ENCODE data around the gene GCNT3.

DNA sequence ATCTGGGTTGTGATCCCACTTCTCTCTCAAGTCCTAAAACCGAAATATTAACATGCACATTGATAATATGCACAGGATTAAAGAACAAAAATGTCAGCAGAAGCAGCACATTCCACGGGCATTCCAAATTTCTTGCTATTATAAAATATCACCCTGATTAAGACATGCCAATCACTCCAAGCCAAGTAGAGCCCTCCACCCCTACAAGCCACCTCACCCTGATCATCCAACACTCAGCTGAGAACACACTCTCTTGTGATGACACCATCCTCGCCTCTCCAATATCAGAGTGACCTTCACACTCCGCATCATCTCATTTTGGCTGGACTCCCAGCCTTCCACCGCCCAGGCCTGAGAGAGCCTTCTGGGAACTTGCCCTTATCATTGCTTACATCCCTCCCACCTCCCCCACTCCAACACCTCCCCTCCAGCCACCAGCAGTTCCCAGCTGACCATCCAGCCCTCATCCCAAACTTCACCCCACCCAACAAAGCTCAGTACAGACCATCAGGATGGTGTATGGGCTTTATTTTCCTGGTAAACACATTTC is 114.8 kb downstream of the LIPC start:
- PRO-cap: no peak

- PRO-cap: no peak
These were observed 657 bp upstream of the MINDY2 start for GRCh38 chr15:58770469-58770820.

DNA sequence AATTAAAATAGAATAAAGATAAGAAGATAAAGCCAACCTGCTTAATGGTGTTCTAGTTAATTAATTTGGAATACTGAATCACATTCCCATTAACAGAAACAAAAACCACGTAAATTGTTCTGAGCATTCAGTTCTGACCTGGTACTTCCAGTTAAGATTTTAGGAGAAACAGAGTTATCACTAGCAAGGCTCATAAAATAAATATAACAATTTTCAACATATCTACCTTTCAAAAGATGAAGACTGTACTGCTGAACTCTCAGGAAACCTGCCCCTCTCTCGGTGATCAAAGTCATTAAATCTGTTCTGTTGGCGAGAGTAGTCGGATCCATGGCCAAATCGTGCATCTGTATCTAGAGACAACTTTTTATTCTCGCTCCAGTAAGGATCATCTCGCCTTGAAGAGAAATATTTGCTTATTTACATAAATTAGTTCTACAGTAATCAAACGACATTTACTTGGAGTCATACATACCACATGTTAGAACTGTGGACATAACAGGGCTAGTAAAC is 45.3 kb downstream of the SLTM start:
- PRO-cap: no peak

DNA sequence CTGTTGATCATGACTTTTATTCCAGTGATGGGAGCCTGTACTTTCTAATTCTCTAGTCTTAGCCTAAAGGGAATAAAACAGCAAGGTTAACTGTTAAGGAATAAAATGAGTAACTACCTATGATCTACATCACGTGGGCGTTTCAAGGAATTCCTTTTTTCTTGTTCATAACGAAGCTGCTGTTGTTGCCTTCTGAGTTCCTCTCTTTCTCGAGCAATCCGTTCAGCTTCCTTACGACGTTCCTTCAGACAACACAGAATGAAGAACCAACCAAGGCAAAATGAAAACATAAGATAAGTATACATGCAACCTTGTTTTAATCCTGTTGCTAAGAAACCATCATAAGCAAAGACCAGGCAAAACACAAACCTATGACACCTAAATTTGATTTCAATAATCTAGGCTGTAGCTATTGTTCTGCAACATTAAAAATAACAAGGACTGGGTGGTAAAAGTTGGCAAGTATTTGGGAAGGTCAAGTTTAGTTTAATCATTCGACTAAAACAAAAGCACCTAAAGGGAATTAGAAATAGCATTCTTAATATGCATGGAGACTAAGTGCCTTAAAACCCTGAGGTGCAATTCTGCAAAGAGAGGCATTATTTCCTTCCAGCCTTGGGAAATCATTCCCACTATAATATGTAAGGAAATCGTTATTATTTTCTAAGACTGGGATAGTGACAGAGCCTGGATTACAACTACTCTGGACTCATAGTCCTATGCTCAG is 44.0 kb downstream of the SLTM start:
- PRO-cap: no peak

- PRO-cap: unidirectional peak, plus-strand start at chr15:58932237
These were observed 1.3 kb downstream of the SLTM start for GRCh38 chr15:58932098-58932626.

DNA sequence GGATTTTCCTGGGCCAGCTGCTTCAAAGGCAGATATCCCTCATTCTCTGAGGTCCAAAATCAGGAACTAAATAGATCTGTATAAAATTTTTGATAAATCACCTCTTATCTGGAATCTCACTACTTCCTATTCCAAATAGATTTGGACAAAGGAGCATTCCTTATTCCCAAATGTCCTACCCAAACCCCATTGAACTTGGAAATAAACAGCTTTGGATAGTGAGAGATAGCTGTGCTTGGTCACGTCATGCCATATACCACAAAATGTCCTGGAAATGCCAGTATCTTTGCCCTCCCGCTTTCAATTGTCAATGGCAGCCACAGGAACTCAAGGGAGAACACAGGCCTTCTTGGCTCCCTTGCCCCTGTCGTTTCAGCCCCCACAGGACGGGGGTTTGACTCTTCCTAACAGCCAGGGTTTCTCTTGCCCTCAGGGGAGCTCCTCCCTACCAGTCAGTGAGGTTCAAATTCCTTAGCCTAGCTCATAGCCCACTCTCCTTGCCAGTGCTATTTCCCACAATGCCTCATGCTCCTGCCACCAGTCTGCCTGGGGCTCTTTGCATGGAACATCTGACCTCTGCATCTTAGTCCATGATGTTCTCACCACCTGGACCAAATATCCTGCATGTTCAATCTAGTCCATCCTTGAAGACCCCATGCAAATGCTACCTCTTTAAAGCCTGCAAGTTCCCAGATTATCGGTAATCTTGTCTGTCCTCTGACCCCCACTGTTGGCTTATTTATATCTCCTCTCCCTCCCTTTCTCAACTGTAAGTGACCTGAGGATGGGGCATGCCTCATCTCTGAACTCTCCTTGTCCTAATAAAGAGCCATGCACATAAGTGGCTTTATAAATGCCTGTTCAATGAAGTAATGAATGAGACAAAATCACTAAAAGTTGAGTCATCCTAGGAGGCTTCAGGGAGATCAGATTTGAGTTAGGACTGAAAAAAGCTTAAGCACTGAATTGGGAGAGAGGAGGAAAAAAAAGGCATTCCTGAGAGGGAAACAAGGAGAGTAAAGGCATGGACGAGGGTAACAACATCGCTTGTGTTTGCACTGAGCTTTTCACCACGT is 78.1 kb downstream of the MYO1E start:
- PRO-cap: no peak

GRCh38 chr15:59438911-59439163 is 851 bp downstream of the FAM81A start:
- PRO-cap: unidirectional peak, minus-strand start at chr15:59439066

DNA sequence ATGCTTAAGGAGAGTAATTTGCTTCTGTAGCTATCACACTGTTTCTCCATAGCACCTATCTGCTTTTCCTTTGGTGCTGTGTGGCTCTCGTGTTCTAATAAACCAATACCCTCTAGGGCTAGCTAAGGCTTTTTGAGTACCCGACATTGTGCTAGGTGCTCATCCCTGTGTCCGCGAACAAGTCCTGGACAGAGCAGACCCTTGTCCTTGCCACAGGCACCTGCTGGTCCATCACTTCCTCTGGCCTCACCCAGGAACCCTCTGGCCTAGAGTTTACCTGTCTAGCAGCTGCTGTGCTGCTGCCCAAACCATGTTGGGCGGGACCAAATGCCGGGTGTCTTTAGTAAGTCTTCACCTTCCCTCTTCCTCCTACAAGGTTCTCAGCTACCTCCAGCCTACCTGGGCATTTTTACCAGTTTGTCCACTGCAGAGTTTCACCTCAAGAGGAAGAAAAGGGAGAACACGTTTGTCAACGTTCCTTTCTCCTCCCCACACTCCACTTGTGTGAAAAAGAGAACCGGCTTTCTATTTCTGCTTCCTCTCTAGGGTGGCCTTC is 80.6 kb upstream of the GCNT3 start:
- PRO-cap: bidirectional peak, plus-strand start at position 374 of the sequence, minus-strand start at position 242 of the sequence

- PRO-cap: bidirectional peak, plus-strand start at chr15:59555943, minus-strand start at chr15:59555860
These were observed 55.9 kb upstream of the GCNT3 start for GRCh38 chr15:59555627-59556120.

GRCh38 chr15:59570209-59570877 is 41.2 kb upstream of the GCNT3 start:
- PRO-cap: bidirectional peak, plus-strand start at chr15:59570636, minus-strand start at chr15:59570454

DNA sequence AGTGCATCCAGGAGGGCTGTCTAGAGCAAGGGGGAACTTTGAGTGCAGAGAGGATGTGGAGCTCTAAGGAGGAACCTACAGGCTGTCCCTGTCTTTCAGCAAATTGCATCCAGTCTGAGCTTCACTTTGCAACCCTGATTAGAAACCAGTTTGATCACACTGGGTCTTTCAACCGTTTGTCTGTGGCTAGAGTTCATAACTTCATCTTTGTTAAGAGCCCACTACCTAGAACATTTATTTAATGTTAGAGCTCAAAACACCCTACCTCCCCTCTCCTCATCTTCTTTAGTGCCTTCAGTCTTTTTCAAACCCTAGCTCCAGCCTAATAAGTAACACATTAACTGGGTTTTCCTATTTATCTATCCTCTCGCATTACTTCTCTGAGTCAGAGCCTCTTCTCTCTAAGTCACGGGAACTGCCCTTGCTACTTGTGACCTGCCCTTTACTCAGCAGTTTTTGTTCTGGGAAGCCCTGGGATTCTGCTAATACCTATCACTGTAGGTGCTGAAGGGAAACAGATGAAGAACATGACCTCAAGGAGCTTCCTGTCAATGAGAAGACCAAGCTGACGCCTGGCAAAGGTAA is at the start of gene GCNT3:
Gene GCNT3 (plus strand): TSS at position 383 of the 585 bp plus-strand sequence.
- PRO-cap: bidirectional peak, plus-strand start at position 452 of the sequence, minus-strand start at position 287 of the sequence

DNA sequence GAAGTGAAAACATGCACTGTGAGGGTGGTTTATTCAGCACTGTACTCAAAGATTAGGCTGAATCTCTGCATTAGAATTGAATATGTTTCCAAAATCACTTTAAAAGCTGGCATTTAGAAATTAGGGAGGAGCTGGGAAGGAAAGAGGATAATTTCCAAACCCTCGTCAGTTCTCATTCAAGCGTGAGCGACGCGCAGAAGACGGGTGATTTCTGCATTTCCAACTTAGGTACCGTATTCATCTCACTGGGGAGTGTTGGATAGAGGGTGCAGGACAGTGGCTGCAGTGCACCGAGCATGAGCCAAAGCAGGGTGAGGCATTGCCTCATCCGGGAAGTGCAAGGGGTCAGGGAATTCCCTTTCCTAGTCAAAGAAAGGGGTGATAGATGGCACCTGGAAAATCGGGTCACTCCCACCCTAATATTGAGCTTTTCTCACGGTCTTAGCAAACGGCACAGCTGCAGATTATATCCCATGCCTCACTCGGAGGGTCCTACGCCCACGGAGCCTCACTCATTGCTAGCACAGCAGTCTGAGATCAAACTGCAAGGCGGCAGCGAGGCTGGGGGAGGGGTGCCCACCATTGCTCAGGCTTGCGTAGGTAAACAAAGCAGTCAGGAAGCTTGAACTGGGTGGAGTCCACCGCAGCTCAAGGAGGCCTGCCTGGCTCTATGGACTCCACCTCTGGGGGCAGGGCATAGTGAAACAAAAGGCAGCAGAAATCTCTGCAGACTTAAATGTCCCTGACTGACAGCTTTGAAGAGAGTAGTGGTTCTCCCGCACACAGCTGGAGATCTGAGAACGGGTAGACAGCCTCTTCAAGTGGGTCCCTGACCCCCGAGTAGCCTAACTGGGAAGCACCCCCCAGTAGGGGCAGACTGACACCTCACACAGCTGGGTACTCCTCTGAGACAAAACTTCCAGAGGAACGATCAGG is 114.4 kb upstream of the BNIP2 start:
- PRO-cap: no peak

GRCh38 chr15:60584733-60585194 is 105.8 kb upstream of the ICE2 start:
- PRO-cap: no peak

DNA sequence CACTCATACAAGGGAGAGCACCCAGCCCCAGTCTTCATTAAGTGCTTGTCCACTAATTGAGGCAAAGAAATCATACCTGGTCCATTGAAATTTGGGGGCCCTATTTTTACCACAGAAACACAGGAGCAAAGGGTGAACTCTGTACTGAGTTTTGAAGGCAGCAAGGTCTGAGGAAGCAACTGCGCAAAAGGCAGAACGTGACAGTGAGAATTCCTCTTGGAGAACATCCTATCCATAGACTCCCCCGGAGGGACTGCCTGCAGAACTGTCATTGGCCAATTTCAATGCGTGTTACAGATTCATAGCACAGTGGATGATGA is 138.3 kb upstream of the ICE2 start:
- PRO-cap: no peak

DNA sequence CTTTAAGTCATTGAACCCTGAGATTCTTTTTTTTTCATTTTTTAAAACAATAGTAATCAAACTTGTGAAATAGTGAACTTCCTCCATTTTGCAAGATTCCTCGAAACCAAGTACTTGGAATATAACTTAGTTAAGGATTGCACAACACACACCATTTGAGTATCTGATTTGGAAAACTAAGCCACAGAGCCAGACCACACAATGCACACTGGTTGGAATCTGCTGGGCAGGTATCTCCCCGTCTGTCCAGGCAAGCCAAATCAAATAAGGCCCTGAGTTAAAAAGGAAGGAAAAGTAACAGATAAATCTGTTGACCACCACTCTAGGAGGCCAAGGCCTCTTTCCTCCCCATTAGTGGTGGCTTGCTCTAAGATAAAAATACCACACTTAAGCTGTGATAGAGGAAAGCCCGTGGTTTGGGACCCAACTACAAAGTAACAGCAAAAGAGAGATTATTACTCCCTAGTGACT is 177.6 kb upstream of the ICE2 start:
- PRO-cap: no peak

- PRO-cap: no peak
These were observed 241.8 kb upstream of the ICE2 start for GRCh38 chr15:60720466-60721467.

- PRO-cap: no peak
These were observed 317.0 kb upstream of the ICE2 start for GRCh38 chr15:60795917-60796443.

DNA sequence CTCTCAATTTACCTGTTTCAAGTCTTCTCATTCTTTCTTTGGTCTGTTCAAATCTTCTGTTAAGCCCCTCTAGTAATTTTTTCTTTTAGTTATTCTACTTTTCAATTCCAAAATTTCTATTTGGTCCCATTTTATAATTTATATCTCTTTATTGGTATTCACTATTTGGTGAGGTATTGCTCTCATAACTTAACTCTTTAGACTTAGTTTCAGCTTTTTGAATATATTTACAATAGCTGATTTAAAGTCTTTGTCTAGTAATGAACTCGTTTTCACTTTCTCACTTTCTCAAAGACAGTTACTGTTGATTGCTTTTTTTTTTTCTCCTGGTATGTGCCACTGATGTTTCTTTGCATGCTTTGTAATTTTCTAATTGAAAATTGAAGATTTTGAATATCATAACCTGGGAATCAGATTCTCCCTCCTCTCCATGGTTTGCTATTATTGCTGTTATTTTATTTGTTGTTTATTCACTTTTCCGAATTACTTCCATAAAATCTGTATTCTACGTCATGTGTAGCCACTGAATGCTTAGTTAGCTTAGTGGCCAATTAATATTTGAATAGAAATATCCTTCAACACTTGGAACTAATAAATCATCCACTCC is 247.5 kb downstream of the RORA start:
- PRO-cap: no peak

GRCh38 chr15:61077824-61078049 is 151.4 kb downstream of the RORA start:
- PRO-cap: no peak

- PRO-cap: no peak
These were observed 192.7 kb upstream of the RORA start for GRCh38 chr15:61421668-61422434.